ENCODE results near the gene PKN3.

DNA sequence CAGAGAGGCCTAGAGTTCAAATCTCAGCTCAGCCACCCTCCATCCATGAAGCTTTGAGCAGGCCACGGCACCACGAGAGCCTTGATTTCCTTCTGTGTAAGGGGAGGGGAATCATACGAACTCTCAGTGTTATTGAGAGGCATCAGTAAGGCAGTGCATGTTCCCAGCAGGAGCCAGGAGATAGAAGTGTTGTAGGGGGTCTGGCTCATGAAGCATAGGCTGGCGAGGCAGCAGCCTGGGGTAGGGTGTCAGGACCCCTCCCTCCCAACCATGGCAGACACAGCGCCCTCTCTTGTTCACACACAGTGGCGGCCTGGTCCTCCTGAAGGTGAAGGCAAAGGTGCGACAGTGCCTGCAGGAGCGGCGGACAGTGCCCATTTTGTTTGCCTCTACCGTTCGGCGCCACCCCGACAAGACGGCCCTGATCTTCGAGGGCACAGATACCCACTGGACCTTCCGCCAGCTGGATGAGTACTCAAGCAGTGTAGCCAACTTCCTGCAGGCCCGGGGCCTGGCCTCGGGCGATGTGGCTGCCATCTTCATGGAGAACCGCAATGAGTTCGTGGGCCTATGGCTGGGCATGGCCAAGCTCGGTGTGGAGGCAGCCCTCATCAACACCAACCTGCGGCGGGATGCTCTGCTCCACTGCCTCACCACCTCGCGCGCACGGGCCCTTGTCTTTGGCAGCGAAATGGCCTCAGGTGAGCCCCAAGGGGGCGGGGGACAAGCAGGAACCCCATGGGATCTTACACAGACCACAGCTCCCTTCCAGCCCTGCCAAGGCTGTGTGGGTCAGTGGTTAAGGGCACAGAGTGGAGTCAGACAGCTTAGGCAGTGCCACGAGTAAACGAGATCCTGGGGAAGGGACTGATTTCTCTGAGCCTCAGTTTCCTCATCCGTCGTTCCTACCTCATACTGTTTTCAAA lies 4.8 kb downstream of the SLC27A4 start:
- PRO-cap, result no peak
- RAMPAGE, long total RNA, result no peak

GRCh38 chr9:128412219-128412895 lies 8.3 kb upstream of the CERCAM start:
- PRO-cap, result no peak
- RAMPAGE, long total RNA, result no peak

GRCh38 chr9:128419120-128419769 lies 1.4 kb upstream of the CERCAM start:
- PRO-cap, result no peak
- RAMPAGE, long total RNA, result no peak

- PRO-cap, result no peak
- RAMPAGE, long total RNA, result no peak
Measured at GRCh38 chr9:128473444-128474030, 17.7 kb downstream of the ODF2 start.

DNA sequence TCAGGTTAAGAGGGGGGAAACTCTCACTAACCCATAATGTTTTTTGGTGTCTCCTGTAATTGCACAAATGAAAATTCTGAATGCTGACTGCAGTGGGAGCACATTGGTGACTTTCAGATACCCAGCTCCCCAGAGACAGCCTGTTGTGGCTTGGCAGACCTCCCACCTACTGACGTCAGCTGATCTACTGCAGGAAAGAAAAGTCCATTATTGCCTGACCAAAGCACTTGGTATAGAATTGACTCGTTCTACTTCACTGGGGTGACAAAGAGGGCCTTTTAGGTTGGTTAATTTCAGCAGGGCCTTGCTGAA lies 6.5 kb downstream of the SPTAN1 start:
- PRO-cap, result no peak
- RAMPAGE, long total RNA, result no peak

GRCh38 chr9:128568543-128568909 lies 16.1 kb downstream of the SPTAN1 start:
- PRO-cap, result no peak
- RAMPAGE, long total RNA, result no peak

DNA sequence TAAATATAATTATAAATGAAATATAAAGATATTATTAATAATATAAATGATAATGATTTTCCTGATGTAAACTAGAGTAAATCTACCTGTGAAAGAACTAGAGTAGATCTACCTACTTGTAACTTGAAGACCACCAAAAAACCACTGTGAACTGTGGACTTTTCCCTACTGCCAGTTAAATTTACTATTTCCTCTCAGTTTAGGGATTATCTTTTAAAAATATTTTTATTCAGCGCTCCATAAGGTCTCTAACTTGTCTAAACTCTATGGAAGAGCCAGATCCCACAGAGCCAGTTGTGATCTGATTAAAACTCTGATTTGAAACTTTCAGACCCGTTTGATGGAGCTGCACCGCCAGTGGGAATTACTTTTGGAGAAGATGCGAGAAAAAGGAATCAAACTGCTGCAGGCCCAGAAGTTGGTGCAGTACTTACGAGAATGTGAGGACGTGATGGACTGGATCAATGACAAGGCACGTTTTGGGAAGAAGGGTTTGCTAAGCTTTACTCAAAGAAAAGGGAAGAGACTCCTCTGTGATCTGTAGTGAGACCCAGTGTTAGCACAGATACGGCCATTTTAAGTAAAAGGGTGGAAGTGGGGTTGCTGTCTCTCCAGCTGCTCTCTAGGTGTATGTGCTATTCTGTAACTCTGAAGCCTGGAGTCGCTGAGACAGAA lies 22.1 kb downstream of the SPTAN1 start:
- PRO-cap, result no peak
- RAMPAGE, long total RNA, result no peak

- PRO-cap, result no peak
- RAMPAGE, long total RNA, result no peak
Measured at GRCh38 chr9:128635395-128636677, 20.8 kb downstream of the DYNC2I2 start.

DNA sequence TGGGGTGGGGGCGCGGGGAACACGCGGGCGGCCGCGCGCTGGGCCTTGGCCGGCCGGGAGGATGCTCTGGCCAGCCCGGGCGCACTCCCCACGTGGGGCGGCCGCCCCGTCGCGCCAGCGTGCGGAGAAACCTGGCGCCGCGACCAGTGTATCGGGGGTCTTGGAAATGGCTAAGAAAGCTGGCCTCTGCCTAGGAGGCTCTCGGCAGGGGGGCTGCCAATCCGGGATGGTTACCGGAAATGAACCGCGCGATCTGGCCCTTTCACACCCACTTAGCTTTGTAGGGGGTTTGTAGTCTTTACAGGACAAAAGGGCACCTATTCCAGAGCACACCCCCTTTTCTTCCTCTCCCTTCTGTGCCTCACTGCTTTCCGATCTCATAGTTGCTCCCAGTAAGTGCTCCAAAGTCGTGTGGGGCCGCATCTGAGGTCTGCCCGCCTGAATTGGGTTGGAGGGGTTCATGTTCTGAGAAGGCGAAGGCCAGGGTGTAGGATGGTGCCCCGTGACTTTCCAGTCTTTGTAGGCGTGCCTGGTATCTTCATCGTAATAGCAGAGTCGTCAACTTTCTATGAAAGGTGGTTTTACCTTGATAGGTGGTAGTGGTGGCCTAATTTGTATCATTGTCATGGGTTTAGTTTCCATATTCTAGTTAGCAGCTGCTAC lies 1.3 kb downstream of the SET start:
- PRO-cap, result no peak
- RAMPAGE, long total RNA, result no peak

DNA sequence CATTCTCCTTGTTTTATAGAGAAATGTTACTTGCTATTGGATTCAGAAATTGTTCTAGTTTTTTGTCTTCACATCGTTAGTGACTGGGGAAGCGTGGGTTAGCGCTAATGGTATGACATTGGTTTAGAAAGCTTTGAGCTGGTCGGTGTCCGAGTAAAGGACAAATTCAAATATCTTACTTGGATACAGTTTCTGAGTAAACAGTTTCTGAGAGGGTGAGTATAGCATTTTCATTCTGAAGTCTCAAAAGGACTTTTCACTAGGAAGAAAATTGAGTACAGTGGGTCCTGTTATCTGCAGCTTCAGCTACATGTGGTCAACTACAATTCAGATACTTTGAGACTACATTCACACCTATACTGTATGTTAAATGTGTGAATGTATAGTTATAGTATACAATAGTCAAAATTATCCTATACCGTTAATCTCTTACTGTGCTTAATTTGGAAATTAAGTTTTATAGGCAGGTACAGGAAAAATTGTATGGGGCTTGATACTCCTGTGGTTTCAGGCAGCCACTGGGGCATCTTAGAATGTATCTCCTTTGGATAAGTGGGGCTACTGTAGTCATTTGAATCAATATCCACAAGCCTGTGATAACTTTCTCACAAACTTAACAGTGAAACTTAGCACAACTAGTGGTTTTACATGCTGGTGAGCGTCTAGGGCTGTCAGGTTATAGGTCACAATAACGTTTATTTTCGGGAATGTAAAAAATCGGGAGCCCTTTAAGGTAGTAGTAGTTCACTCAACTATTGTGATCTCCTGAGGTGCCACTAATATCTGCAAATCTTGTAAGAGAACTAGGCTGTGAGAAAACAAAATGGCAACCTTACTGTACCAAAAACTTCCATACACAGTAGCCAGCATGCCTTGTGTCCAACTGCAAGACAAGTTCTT lies 5.6 kb upstream of the PKN3 start:
- PRO-cap, result no peak
- RAMPAGE, long total RNA, result no peak

DNA sequence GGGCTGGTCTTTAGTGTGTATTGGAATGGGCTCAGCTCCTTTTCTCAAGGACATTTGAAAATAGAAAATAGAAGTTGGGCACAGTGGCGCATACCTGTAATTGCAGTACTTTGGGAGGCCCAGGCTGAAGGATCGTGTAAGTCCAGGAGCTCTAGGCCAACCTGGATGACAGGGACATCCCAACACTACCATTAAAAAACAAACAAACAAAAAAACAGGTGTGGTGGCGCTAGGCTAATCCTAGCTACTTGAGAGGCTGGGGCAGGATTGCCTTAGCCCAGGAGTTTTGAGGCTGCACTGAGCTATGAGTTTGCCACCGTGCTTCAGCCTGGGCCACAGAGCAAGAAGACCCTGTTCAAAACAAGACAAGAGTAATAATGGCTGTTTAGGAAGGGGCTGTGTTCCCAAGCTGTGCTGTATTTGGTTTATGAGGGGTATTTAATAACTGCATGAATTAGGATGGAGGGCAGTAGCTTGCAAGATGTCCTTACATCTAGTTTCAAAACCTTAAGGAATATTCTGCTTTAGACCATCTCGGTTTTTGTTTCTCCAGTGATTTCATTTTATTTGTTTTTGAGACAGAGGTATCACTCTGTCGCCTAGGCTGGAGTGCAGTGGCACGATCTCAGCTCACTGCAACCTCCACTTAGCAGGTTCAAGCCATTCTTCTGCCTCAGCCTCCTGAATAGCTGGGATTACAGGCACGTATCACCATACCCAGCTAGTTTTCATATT lies 4.8 kb upstream of the PKN3 start:
- PRO-cap, result no peak
- RAMPAGE, long total RNA, result no peak

DNA sequence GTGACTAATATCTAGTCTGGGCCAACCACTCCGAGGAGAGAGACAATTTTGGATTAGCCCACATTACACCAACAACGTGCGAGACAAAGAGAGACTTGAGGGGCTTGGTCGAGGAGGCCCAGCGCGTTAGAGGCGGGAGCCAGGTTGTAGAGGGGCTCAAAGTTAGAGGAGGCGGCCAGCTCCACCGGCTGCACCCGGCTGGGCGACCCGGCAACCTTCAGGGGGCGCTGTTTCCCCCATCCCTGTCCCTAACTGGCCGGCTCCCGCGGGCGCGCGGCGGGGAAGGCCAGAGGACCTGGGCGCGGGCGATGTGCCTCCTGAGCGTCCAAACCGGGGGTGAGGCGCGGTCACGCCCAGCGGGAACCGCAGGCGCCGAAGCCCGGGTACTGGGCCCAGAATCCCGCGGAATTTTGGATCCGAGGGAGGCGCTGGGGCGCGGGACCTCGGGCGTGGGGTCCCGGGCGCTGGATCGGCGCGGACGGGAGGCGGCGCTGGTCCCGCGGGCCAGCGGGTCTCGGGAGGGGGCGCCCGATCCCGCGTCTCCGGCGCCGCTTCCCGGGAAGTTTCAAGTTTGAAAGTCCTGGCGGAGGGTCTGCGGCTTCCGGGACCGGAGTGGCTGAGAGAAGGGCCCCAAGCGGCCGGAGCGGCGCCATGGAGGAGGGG lies at the start of gene PKN3:
Gene PKN3 (plus strand): TSS at position 239 of the 663 bp plus-strand sequence.
- PRO-cap, result no peak
- RAMPAGE, long total RNA, result no peak

DNA sequence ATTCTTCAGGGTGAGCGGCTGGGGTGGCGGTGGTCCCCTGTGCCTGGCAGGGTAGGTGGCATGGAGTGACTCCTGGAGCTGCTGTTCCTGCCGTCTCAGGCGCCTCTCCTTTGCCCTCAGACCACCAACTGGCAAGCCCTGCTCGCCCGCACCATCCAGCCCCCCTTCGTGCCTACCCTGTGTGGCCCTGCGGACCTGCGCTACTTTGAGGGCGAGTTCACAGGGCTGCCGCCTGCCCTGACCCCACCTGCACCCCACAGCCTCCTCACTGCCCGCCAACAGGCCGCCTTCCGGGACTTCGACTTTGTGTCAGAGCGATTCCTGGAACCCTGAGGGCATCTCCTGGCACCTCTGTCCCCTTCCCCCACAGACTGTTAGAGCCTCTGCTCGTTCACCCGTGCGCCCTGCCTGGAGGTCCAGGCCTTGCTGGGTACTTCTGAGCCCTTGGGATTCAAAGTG lies 3.6 kb downstream of the ZDHHC12 start:
- PRO-cap, result no peak
- RAMPAGE, long total RNA, result no peak

DNA sequence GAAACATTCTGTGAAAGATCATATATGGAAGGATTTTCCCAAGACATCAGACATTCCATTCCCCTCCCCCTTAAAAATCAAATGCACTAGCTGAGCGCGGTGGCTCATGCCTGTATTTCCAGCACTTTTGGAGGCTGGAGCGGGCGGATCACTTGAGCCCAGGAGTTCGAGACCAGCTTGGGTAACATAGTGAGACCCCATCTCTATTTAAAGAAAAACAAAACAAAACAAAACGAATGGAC lies 1.0 kb downstream of the ZER1 start:
- PRO-cap, result no peak
- RAMPAGE, long total RNA, result no peak

GRCh38 chr9:128882245-128883238 lies 609 bp downstream of the LRRC8A start:
- PRO-cap, result unidirectional peak, minus-strand start at chr9:128883019
- RAMPAGE, long total RNA, result no peak

DNA sequence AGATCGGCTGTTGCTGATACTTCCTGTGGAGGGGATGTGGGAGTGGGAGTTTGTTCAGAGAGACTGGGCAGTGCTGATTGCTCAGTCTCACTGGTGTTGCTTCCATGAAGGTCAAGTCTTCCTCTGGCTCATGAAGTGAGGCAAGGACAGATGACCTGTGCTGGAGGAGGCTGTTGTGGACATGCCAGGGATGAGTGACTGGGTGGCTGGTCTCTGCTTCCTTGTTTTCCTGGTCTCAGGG lies 1.4 kb downstream of the LRRC8A start:
- PRO-cap, result no peak
- RAMPAGE, long total RNA, result no peak

DNA sequence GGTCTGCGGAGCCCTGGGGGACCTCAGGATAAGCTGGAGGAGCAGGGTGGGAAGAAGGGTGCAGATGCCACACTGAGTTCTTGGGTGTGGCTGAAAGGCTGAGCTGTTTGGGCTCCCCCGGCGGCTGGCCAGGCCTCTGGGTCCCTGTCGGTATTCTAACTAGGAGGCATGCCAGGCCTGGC lies 27.7 kb downstream of the PTPA start:
- PRO-cap, result bidirectional peak, plus-strand start outside the sequence, minus-strand start at position 82 of the sequence
- RAMPAGE, long total RNA, result no peak

- PRO-cap, result unidirectional peak, minus-strand start at chr9:129168179
- RAMPAGE, long total RNA, result no peak
Measured at GRCh38 chr9:129167827-129168532, 10.1 kb downstream of the IER5L start.

GRCh38 chr9:129170249-129171015 lies 7.6 kb downstream of the IER5L start:
- PRO-cap, result bidirectional peak, plus-strand start at chr9:129170559, minus-strand start at chr9:129170429
- RAMPAGE, long total RNA, result no peak

DNA sequence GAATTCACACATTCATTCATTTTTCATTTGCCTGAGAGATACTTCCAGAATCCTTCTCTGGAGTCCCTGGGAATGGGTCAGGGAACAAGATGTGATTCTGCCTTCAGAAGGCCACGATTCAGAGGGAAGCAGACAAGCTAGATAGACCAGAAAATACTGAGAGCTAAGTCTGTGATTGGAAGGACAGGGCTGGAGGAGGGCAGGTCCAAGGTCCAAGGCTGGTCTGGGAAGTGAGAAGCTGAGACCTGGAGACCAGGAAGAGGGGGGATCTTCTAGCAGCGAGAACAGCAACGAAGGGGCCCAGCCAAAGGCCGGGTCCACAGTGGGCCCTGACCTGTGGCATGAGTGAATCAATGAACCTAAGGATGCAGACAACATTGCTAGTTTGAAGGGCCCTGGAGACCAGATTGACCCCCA lies 4.1 kb upstream of the IER5L start:
- PRO-cap, result no peak
- RAMPAGE, long total RNA, result no peak